HCT116 (cell line): ENCODE measurements around the gene LAMC2.

- RRBS = no CpG with 5 or more reads among the region's 15 CpGs
Measured at GRCh38 chr1:182615992-182616676, 11.9 kb upstream of the RGS16 start.

DNA sequence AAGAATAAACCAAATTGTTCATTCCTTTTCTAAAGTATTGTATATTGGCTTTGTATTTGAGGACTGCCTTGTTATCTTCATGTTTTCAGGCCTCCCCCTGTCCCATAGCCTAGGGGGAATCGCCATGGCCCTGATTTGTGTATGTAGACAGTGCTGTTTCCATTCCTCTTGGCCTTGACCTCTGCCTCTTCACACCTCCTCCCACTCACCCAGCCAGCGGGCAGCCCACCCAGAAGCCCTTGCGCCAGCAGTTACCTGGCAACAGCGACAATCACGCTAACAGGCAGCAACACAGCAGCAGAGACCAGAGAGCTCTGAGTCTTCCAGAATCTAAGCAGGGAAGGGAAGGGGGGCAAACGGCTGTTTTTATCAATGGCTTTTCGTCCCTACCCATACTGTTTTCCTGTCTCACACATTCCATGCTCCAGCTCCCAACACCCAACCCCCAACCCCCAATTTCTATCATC is 50.0 kb upstream of the NPL start:
- RRBS = no CpG with 5 or more reads among the region's 7 CpGs

DNA sequence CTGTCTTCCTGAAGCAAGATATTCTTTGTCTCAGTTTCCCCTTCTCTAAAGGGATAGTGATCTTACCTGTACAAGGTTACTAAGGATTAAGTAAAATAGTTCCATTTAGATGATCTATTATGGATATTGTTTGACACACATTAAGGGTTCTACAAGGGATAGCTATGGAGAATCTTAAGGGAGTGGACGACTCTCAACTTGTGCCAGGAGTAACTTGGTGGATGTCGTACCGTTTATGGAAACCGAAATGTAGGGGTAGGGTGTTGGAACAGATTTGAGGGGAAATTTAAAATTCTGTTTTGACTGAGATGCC is 1.4 kb downstream of the DHX9 start:
- RRBS = no CpG with 5 or more reads among the region's 4 CpGs

DNA sequence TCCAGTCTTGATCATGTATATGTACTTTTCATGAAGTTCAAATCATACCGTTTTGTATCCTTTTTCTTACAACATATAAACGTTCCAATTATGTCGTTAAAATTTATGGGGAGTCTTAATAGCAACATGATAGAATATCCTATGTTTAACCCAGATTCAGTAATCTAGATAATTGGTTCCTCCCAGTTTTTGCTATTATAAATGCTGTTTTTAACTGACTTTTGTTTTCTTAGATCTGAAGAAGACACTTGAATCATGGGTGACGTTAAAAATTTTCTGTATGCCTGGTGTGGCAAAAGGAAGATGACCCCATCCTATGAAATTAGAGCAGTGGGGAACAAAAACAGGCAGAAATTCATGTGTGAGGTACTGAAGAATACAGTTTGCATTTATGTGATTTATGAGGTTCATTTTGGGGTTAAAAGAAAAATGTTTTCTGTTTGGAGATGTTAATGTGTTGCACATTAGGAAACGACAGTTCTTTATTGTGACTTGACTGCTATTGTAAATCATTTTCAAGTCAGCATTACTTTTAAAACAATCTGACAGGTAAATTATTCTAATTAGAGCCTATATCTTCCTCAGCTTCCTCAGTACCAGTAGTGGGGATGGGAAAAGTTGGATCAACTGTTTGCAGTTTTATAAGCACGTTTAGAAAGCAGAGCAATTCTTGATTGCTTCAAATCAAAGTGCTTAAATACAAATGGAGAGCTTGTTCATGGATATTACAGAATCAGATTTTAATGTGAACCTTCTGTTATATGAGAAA is 3.3 kb downstream of the DHX9 start:
- RRBS = no CpG with 5 or more reads among the region's 6 CpGs

GRCh38 chr1:182850571-182851488 is 11.7 kb downstream of the DHX9 start:
- RRBS = no CpG with 5 or more reads among the region's 2 CpGs

- RRBS = no CpG with 5 or more reads among the region's 6 CpGs
Measured at GRCh38 chr1:182865084-182866138, 26.3 kb downstream of the DHX9 start.

GRCh38 chr1:183103221-183103698 is 80.0 kb downstream of the LAMC1 start:
- RRBS = no CpG with 5 or more reads among the region's 13 CpGs

DNA sequence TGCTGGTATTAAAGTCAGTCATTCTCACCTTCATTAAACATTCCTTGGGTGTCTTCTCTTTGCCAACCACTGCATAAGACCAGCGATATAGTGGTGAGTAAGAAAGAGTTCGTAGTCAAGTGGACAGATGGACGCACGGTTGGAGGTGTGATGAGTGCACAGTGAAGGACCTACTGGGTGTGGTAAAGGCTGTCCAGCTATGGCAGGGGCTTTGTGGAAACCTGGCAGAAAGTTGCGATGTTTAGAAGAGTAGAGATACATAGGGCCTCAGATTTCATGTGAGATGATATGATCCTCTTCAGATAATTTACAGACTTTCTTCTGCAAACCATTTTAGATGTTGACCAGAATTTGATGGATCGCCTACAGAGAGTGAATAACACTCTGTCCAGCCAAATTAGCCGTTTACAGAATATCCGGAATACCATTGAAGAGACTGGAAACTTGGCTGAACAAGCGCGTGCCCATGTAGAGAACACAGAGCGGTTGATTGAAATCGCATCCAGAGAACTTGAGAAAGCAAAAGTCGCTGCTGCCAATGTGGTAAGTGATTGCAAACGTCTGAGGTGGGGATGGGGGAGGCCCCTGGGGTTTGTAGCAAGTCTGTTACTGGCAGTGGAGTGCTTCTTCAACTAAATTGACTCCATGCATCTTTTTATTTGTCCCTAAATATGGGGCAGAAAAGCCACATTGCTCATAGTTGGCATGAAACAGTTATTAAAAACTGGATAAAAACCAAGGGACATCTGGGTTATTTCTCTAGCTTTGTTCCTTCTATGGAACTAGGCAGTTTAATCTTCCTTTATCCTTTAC is 55.9 kb upstream of the LAMC2 start:
- RRBS = no CpG with 5 or more reads among the region's 14 CpGs

DNA sequence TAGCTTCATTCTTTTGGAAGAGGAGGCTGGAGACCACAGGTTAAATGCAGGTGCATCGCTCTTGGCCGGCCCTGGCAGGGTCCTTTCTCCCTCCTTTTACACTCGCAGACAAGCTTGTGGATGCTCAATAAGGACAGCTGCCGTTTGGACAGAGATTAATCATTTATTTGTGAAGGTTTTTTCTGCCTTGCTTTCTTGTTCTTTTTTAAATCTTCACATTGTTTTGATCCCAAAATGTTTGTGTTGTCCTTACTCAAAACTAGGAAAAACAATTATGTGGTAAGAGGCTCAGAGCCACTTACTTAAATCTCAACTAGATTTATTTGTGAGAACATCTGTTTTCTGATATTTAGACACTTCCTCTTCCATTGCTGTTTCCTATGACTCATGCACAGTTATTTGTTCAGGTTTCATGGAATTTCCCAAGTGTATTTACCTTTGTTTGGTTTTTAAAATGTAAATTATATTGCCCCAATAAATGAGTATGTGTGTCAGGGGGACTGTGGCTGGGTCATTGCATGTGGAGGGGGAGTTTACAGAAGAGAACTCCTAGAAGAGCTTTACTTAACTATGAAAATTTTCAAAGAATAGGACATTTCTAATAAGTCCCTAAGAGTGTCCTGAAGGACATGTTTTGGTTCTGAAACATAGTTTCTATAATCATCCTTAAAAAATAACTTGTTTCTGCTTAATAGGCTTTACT is 46.5 kb upstream of the LAMC2 start:
- RRBS = no CpG with 5 or more reads among the region's 4 CpGs

DNA sequence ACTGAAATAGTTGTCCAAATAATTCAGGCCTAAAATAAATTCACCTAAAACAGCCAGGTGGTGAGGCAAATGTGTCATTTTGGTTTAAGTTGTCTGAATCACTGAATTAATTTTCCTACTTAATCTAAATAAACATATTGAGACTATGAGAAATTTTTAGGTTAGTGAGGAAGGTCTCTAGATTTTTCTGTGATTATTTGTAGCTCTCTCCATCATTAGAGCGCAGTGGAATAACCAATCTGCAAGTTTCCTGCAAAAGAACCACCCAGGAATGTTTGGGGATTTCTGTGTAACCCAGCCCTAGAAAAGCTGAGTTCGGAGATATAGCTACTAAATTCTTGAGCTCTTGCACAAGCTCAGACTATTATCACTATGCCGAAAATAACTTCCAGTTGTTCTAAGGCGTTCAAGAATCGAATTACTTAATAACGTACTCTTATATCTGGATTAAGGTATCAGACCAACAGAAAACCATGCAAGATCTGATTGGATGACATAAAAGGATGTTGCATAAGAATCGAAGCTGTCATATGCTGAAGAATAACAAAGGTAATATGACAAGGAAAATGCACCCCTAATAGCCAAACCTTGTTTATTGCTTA is 7.6 kb upstream of the LAMC2 start:
- RRBS = no CpG with 5 or more reads among the region's 7 CpGs

- RRBS = 2% methylated on average over 19 of the region's 39 CpGs
Measured at GRCh38 chr1:183185802-183186655, at the start of gene LAMC2. Gene LAMC2 (plus strand): TSS chr1:183186264.

DNA sequence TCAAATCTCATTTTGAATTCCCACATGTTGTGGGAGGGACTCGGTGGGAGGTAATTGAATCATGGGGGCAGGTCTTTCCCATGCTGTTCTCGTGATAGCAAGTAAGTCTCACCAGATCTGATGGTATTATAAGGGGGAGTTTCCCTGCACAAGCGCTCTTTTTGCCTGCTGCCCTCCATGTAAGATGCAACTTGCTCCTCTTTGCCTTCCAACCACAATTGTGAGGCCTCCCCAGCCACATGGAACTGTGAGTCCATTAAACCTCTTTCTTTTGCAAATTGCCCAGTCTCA is 106.4 kb downstream of the NMNAT2 start:
- RRBS = no CpG with 5 or more reads among the region's 3 CpGs

- RRBS = no CpG with 5 or more reads among the region's 6 CpGs
Measured at GRCh38 chr1:183870716-183871601, 66.0 kb downstream of the RGL1 start.

- RRBS = no CpG with 5 or more reads among the region's 3 CpGs
Measured at GRCh38 chr1:183871602-183871984, 66.7 kb downstream of the RGL1 start.

DNA sequence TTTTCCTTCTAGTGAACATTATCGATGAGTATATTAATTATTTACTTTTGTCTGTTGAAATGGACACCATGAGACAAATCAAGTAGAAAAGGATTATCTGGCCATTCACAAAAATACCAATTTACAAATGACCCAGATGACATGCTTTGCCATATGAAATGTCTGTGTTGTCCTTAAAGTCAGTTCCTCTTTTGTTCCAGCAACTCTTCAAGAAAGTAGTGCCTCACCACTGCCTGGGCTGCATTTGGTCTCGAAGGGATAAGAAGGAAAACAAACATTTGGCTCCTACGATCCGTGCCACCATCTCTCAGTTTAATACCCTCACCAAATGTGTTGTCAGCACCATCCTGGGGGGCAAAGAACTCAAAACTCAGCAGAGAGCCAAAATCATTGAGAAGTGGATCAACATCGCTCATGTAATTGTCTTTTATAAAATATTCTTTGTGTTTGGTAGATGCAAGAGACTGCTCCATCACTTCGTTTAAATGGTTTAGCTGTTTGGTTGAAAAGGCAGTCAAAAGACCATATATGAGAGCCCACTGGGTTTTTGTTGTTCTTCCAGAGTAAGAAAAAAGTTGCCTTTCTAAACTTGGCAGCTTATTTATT is 79.7 kb downstream of the RGL1 start:
- RRBS = no CpG with 5 or more reads among the region's 6 CpGs

DNA sequence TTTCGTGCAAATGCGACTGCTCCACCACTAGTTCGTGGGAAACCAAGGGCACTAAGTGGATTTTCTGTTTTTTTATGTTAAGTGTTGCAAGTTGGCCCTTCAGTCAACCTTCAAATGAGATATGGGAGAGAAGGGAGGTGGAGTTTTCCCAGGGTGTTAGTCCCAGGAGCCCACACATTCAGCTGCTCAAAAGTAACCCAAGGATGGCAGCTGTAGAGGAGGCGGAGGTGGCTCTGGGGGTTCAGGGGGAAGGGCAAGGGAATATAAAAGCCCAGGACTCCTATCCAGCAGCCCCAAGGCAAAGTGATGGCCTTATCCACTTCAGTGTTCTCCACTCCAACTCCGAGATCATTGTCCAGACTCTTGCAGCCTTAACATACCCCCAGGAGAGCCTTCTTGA is 92.1 kb downstream of the TSEN15 start:
- RRBS = no CpG with 5 or more reads among the region's 5 CpGs

DNA sequence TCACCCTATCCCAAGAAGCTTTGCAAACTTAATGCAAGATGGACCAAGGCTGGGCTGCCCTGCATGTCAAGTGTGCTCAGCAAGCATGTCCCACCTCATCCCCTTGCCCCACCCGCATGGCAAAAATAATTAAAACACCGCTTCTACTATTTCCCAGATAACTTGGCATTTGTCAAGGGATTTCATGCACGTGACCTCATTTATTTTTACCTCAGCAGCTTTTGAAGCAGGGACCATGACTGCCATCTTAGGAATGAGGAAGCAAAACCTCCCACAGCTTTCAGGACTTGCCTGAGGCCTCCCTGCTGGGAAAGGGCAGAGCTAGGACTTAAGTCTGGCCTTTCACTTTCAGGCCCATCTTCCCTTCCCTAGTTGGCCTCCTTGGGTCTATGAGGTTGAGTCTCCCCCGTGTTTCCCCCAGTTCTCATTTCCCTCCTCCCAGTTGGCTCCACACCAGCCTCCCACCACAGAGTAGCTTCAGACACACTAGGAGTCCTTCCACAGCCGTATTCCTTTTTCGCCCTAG is 161.4 kb downstream of the TSEN15 start:
- RRBS = no CpG with 5 or more reads among the region's 6 CpGs

GRCh38 chr1:184387425-184387852 is 610 bp downstream of the C1orf21 start:
- RRBS = 11% methylated on average over 12 of the region's 31 CpGs

DNA sequence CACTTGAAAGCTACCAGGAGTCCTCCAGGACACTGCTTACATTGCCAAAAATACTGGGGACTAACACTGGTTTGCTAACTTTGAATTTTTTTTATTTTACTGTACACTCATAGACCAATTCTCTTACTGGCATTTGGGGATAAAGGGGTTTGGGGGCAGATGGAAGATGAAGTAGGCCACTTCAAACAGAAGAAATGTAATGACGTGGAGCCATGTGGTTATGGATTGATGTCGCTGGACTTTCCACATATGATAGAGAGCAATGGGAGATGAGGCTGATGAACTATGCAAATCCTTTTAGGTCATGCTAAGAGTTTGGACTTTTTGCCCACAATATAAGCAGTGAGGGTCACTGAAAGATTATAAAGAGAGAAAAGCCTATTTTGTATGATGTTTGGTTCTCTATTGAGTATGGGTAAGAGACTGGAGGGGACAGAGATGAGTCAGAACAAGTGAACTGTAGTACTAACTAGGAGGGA is 9.1 kb downstream of the C1orf21 start:
- RRBS = no CpG with 5 or more reads among the region's 2 CpGs

DNA sequence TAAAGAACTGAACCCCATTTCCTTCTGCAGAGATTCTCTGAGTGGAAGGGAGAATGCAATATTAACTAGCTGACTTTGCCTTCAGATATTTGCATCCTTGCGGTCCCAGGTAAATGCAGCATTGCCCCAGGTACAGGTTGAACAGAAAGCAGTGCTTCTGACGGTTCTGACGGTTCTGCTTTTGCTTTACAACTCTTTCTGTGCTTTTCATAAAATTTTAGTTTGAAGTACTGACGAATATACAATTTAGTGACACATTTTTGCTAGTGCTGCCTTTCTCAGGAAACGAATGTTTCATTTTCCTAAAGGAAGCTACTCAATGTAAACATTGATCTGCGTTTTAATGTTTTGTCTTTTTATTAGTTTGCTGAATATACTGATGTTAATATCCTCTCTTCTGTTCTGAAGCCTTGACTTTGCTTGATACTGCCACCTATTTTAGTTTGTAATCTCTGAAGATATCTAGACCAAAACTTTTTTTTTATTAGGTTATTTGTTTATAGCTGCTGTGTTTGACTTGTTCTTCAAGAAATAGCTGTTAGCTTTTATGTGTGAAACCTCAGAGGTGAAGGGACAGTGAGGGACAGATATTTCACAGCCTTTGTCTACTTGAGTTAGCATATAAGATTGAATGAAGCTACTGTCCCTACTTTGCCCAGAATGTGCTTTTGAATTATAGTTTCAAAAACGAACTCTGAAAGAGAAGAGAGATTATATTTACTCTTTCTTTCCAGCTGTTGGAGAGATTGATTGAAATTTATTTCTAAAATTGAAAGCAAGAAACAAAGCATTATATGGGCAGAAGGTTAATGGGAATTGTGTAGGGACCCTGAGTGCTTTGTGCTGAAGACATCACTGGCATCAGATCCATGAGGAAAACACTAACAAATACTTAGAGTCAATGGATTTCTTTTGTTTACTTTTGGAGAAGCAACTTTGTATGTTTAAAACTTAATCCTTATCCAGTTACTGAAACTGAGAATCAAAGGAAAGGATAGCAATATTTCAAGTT is 66.7 kb downstream of the C1orf21 start:
- RRBS = no CpG with 5 or more reads among the region's 7 CpGs